Left common carotid artery plus branches (tissue), 1 donor: Measurements from ENCODE around the genes CNTN4 and SETMAR.

- PRO-cap: no peak
Measured at GRCh38 chr3:131213-131451, 65.4 kb upstream of the CHL1 start.

DNA sequence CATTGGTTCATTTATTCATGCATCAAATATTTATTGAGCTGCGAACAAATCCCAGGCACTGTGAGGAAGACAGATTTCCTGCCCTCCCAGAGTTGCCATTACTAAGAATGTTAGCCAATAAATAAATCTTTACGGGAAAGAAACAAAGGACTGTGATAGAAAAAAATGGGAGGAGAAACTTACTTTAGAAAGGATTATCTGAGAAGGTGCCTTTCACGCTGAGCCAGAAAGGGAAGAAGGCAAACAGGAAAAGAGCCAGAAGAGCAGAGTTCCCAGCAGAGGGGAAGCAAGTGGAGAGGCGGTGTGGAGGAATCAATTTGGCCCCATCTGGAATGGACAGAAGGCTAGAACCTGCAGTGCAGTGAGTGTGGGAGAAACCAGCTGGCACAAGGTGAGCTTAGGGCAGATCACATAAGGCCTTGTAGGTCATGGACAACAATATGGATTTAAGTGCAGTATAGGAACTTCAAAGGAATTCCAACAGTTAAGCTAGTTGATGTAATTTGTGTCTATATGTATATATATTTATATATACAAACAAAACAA, 20.8 kb downstream of the CHL1 start:
- PRO-cap: no peak

- PRO-cap: bidirectional peak, plus-strand start at chr3:2098866, minus-strand start at chr3:2098656
Measured at GRCh38 chr3:2098338-2099038, at the start of gene CNTN4. Gene CNTN4 (plus strand): TSS chr3:2098866.

DNA sequence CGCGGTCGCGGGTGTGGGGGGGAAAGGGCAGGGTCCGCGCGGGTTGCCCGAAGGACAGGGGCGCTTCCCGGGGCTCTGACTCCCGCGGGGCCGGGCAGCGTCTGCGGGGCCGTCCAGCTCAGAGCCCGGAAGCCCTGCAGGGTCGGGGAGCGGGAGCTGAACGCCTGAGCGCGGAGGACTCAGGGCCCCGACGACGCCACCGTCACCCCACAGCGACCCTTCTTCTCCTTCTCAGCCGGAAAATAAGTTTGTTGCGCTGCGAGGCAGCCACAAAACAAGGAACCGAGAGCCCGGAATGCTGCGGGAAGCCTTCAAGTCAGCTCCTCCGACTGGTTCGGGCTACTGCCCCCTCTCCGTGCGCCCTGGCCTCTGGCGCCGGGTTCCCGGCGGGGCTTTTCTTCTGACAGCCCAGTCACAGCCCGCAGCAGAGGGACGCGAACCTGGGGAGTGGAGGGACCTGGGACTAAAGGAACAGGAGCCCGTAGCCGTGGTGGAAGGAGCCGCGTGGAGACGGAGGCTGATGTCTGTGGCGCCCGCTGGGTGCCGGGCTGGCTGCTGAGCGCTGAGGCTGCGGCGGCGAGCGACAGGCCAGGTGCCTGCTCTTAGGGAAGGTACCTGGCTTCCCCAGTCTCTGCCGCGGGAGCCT, 496 bp downstream of the CNTN4 start:
- PRO-cap: no peak

DNA sequence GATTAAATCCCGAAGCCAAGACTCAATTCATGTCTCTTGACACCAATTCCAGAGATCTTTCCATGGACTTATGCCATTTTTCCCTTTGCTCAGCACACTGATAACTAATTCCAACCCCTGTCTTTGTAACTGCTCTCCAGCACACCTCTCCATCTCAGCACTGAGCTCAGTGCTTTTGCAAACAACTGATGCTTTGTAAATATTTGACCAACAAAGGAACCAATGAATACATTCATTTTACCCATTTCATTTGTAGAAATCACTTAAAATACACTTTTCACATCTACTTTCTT, 249.0 kb downstream of the IL5RA start:
- PRO-cap: no peak

DNA sequence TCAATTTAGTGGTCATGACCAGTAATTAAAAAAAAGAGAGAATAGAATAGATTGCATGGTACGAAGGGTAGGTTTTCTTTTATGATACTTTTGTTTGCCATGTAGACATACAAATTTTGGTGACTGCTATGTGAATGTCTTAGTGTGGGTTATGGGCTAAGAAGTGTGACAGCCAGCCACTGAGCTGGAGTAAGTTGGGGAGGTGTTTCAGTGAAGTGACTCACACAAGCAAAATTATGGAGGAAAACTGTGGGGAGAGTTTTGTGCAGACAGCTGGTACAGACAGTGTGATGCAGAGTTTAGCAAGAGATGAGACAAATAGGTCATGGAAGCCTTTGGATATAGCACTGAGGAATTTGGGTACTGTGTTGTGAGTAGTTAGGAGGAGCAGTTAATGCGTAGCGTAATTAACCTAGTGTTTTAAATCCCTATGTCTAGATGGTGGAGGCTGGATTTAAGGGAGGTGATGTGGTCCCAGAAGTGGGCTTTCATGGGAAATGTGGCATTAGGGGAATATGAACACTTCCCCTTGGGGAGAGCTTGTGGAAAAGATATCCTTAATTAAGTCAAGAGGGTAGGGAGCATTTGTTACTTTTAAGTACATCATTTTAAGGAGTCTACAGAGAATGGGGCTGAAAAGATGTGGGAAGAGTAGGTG, 8.4 kb downstream of the TRNT1 start:
- PRO-cap: no peak

DNA sequence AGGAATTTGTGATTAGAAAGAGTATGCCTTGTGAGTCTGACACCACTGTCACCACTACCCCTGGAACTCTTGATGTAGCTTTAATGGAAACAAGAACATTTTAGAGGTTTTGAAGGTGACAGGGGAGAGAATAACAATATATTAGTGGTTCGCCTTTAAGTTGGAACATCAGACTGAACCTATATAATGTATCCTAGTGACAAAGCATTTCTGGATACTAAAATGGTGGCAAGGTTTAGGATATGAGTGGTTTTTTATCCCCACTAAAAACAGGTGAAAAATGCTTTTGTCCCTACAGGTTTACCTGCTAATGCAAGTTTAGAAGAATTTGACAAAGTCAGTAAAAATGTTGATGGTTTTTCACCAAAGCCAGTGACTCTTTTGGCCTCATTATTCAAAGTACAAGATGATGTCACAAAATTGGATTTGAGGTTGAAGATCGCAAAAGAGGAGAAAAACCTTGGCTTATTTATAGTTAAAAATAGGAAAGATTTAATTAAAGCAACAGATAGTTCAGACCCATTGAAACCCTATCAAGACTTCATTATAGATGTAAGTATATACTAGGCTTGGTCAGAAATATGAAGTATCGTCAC, 20.5 kb downstream of the TRNT1 start:
- PRO-cap: no peak

GRCh38 chr3:4302937-4304172, at the start of gene SETMAR:
Gene SETMAR (plus strand): TSS chr3:4303369.
- PRO-cap: unidirectional peak, plus-strand start at chr3:4303369

GRCh38 chr3:4580969-4581390, 87.8 kb downstream of the ITPR1 start:
- PRO-cap: no peak

GRCh38 chr3:4723245-4723444, 230.0 kb downstream of the ITPR1 start:
- PRO-cap: no peak

DNA sequence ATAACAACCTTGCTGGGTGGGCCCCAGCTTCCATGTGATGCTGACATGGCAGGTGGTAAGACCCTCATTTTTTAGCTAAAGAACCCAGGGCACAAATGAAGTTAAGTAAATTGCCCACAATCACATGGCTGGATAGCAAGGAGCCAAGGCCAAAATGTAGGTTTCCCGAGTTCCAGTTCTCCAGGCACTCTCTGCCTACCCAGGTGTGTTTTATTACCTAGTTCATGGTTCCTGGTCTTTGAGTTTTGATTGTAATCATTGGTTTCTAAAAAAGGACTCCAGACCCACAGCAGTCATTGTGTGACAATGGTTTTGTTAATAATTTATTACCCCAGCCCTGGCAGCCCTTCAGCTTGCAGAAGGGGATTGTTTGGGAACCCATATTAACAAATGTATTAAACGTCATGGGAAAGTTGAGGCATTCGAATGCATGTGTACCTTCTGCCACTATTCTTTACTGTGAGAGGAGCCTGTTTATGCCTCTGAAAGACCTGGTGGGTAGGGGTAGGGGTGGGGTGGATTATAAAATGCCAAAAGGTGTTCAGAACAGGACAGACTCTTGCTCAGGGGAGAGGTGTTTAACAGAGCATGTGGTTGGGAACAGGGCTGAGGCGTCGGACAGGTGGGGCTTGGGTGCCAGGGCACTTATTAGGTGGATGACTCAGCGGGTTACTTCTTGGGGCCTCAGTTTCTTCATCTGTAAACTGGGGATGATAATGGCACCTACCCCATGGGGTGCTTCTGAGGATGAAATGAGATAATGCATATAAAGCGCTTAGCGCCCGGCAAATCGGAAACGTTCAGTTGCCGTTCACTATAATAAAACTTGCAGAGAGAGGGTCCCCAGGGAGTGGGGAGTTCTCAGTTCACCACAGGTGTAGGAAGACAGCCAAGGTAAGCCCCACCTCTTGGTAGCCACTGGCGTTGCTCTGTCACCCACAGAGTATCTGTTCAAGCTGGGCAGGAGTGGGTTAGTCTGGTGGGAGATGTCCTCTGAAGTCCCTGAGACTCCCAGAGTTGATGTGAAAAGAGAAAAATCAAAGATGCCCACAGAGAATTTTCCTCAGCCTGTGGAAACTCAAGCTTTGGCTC, 221.9 kb upstream of the BHLHE40 start:
- PRO-cap: no peak

GRCh38 chr3:4978724-4979051, 549 bp upstream of the BHLHE40 start:
- PRO-cap: no peak

GRCh38 chr3:4986432-4987674, 7.6 kb downstream of the BHLHE40 start:
- PRO-cap: bidirectional peak, plus-strand start at chr3:4987033, minus-strand start at chr3:4986905

GRCh38 chr3:4994758-4995353, 15.6 kb downstream of the BHLHE40 start:
- PRO-cap: unidirectional peak, minus-strand start at chr3:4995124

DNA sequence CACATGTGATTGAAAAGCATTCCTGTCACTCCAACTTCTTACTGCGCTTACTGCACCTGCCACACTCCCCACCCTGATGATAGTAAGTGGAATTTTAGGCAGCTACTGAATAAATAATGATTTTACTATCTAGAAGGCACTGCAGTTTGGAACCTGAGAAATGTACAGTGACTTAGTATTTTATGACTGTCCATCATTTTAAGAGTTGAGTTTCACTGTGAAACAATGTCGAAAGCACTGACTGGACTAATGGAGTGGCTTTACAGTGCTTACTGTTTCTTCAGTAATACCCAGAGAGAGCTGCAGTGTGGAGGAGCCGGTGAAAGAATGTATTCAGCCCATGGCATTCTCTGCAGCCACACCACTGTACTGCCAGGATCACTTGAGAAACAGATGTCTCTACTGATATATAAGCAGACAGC, 16.5 kb downstream of the ARL8B start:
- PRO-cap: no peak

GRCh38 chr3:5177804-5179080, 9.3 kb upstream of the EDEM1 start:
- PRO-cap: no peak

- PRO-cap: no peak
Measured at GRCh38 chr3:5187986-5188957, 765 bp downstream of the EDEM1 start.

DNA sequence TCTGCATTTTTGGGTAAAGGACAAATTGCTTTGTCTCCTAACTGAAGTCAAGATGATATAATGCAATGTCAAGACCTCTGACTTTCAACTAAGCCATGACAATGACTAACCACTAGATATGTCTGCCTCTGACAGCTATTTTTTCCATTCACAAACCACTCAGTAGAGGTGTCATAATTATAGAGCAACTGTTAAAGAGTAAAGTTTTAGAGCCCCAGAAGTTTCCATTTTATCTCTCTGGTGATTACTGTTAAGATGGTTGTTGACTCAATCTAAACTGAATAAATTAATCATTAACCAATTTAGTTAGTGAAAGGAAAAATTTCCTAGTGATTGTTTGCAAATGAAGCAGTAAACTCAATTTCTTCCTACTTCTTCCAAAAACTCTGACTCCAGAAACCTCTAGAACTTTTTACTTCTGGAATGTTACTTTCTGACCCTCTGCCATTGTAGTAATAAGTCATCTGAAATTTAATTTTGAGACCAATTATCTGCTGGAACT, 779.9 kb downstream of the GRM7 start:
- PRO-cap: no peak

GRCh38 chr3:7646701-7647038, 785.8 kb downstream of the GRM7 start:
- PRO-cap: no peak

DNA sequence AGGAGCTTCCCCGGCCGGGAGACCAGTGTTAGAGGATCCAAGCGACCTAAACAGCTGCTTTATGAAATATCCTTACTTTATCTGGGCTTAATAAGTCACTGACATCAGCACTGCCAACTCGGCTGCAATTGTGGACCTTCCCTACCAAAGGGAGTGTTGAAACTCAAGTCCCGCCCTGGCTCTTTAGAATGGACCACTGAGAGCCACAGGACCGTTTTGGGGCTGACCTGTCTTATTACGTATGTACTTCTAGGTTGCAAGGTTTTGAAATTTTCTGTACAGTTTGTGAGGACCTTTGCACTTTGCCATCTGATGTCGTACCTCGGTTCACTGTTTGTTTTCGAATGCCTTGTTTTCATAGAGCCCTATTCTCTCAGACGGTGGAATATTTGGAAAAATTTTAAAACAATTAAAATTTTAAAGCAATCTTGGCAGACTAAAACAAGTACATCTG, 761.1 kb upstream of the LMCD1 start:
- PRO-cap: no peak